Mononuclear cell (primary cell): Measurements from ENCODE around the genes SEH1L and CEP192.

DNA sequence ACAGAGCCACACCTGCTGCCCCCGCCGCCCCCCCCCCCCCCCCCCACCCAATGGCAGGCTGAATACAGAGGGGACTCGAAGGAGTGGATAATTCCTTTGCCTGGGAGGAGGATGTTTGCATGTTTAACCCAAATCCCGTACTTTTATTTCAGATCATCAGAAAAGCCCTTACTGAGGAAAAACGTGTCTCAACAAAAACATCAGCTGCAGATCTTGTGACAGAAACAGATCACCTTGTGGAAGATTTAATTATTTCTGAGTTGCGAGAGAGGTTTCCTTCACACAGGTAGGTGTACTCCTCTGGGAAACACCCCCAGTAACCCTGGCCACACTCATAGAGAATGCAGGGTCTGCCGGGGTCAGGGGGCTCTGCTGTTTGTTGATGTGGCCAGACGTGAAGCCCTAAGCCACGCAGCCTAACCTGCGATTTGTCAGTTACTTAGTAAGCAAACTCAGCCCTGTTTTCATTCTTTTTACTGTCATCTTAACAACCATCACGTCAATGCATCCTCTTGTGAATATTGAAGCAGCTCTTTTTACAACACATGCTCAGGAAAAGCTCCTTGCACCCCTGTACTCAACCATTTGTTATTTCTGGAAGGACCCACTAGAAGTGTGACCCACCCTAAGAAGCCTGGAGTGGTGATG lies 17.7 kb downstream of the IMPA2 start:
- RRBS = no CpG with 5 or more reads among the region's 11 CpGs

DNA sequence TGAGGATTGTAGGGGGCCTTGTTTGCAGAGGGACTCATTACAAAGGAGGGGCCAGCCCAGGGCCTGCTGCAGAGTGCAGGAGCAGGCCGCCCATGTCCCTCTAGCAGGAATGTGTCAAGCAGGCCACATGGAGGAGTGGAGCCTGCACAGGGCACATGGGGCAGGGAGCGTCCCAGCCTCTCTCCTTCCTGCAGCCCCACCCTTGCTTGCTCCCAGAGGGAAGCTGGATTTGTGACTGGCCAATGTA lies 27.5 kb downstream of the IMPA2 start:
- RRBS = no CpG with 5 or more reads among the region's 2 CpGs

DNA sequence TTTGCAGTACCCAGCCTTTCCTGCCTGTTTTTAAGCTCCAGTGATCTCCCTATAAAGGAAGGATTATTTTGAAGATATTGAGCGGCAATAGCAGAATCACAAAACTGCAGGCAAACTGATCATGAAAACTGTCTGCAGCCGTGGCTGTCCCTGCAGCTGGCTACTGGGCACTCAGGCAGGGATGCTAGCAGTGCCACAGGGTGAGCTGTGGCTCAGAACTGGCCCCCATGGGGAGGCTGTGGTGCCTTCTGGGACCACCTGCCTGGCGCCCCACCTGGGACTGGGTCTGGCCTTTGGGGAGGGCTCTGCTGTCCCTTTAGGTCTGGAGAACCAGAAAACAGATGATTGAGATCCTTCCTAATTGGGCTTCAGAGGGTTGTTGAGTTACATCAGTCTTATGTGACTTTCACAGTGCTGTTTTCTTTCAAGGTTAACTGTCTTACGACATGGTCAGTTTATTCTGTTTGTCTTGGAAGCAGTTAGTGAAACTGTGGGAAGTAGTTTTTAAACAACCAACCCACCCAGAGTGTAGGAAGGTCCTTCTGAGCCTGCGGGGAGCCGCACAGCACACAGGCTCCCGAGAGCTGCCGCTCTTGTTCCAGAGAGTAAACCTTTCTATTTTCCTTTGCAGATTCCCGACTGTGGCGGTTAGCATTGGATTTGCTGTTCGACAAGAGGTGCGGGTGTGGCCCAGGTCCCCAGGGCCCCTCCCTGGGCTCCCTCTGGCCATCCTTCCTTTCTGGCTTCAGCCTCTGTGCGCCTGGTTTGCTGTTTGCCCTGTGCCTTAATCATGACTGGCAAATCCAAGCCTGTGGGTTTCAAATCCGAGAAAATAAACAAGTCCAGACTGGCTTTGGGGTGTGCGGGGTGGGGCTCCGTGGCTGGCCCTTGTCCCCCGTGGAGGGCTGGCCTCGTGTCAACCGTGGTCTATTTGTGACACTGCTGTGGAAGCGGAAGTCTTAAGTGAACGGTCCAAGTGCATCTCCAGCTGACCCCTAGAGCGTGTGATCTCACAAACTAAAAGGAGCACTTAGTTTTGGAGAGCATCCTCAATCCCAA lies 30.6 kb downstream of the IMPA2 start:
- RRBS = no CpG with 5 or more reads among the region's 22 CpGs

DNA sequence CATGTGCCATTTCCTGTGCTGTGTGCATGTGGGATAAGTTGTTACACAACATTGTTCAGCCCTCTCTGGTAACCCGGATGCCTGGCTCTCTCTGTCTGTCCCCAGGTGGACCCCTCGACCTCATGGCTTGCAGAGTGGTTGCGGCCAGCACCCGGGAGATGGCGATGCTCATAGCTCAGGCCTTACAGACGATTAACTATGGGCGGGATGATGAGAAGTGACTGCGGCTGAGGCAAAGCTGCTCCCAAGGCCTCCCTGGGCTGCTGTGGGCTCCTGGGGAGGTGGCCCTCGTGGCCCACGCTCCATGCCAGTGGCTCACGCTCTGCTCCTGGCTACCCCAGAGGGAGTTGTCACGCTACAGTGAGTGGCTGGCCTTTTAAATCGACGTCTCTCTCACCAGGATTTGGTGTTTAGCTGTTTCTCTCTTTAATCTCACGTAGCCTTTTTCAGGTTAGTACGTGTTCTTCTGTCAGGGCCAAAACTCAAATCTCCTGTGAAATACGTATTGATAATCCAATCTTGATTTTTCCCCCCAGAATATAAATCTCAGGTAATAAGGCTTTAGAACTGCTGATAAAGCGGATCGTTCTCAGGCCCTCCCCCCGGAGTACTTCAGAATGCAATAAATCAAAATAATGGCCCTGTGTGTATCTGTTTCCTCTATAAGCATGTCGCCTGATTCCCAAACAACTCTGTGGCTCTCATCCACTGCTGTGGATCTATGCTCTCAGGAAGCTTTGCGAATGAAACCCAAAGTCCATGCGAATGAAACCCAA lies 49.1 kb downstream of the IMPA2 start:
- RRBS = 42% methylated on average over 3 of the region's 23 CpGs

DNA sequence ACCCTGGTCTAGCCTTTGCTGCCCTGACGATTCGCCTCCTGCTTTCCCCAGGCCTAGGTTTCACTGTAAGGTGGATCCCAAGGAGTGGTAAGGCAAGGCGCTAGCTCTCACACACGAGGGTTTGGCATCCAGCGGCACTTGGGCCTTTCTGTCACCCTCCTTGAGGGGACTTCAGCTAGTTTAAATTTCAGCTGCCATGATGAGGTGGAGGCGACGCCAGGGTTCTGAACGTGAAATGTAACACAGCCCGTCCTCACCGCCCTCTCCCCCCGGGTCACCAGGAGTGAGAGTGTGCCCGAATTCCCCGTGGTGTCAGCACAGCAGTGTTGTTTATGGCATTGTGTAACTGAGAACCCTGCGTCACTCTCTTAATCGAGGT lies 4.5 kb downstream of the CIDEA start:
- RRBS = no CpG with 5 or more reads among the region's 15 CpGs

GRCh38 chr18:12720323-12720866 lies 17.6 kb downstream of the PSMG2 start:
- RRBS = 100% methylated on average over 2 of the region's 7 CpGs

DNA sequence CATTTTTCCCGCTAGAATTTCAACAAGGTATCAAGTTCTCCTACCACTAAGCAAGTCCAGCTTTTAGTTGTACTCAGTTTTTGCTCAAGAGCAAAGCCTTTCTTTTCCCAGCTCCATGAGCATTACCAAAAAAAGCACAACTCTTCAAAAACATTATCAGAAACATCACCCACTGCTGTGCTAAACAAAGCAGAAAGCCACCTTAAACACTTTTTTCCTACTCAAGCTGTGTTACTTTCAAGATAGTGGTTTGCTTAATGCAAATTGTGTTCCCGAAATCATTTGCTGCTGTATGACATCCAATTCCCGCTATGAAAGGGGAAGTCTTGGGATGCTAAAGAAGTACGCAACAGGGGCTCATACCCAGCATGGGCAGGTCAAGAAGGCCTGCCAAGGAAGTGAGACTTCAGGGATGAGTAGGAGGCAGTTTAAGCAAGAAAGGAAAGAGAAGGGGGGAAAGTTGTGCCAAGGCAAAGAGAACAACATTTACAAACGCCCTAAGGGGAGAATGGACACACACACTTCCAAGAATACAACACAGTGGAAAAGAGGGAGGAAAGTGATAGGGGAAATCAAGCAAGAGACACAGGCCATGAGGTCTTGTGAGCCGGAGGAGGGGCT lies 4.2 kb downstream of the PTPN2 start:
- RRBS = no CpG with 5 or more reads among the region's 6 CpGs

DNA sequence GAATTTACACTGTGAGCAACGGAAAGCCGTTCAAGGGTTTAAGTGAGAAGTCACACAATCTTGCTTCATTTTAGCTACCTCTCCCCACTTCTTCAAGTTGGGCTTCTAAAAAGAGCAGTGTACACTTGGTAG lies 3.8 kb downstream of the PTPN2 start:
- RRBS = no CpG with 5 or more reads among the region's 2 CpGs

- RRBS = 2% methylated on average over 26 of the region's 99 CpGs
Measured at GRCh38 chr18:12883184-12884145, 572 bp downstream of the PTPN2 start.

DNA sequence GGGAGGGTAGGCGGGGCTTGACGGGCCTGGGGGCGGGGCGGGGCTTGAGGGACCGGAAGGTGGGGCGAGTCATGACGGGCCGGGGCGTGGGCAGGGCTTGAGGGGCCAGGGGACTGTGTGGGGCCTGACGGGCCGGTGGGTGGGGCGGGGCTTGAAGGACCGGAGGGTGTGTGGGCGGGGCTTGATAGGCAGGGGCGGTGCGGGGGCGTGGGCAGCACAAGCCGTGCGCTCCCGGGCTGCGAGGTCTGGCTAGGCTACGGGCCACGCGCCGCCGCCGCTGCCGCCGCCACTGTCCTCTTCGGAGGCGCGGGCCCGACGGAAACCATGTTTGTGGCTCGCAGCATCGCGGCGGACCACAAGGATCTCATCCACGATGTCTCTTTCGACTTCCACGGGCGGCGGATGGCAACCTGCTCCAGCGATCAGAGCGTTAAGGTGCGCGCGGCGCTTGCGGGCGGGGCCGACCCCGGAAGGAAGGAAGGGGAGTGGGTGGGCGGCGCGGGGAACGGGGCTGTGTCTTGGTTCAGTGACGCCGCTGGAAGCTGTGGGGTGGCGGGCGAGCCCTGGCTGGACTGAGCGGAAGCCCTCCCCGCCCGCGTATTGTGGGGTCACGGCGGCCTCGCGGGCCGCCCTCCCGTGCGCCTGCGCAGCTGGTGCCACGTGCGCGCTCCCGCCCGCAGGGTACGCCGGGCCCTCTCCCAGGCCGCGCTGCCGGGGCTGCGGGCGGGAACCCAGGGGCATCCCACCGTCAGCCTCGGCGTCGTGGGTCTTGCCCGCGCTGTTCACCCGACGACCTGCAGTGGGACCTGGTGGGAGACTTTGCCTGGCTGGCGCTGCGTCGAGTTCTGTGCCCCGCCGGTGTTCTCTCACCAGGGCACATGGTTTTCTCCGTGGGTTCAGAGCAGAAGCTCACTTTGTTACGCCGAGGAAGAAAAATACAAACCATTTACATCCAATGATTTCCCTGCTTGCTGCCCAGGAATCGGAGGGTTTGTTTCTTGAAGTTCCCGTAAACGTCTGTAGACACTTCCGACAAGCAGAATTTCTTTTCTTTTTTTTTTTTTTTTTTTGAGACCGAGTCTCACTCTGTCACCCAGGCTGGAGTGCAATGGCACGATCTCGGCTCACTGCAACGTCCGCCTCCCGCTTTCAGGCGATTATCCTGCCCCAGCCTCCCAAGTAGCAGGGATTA lies at the start of gene SEH1L:
TSS of gene SEH1L (plus strand) at position 214 of the 1,192 bp plus-strand sequence.
- RRBS = 2% methylated on average over 16 of the region's 112 CpGs

DNA sequence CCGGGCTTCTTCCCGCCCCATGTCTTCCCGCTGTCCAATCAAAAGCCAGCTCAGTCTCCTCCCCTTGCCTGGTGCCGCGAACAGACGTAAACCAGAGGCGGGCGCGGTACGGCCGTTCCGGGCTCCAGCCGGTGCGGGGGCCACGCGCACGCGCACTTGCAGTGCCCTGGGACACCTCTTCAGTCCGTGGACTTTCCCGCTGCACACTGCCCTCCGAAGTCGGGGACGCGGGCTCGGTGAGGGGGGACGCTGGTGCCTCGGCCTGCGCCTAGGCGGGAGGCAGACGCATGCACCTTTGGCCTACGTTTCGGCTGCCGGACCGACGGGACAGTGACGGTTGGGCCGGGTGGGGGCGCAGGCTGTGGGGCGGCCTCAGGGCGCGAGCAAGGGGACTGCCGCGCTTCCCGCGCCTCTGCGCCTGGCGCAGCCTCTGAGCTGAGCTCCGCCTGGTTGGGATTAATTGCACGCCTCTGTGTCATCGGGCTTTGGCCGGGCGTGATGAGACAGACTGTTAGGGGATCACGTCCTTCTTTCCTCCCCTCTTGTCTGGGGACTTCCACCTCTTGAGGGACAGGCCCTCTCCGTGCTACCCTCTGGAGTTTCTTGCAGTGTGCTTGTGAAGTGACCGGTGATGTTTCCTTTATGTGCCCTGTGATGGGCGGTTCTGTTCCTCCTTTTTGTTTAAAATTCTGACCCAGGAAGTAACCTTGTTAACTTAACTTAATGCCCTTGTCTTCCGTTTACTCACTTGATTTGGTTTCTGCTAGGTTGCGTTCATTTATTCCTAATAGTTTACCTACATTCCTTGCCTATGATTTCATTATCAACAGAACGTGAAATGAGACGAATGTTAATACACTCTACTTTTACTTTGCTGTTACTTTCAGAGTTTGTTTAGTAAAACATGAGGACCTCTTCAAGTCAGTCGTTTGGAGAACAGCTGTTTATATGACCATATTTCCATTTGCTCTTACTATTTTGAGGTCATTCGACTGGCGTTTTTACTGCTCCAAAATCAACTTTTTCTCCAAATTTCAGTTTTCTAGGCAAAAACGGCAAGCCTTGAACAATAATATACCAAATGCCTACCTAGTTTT lies at the start of gene CEP192:
TSS of gene CEP192 (plus strand) at position 161 of the 1,097 bp plus-strand sequence.
- RRBS = 1% methylated on average over 13 of the region's 64 CpGs

GRCh38 chr18:13175933-13176379 lies 42.6 kb upstream of the LDLRAD4 start:
- RRBS = no CpG with 5 or more reads among the region's 4 CpGs

- RRBS = no CpG with 5 or more reads among the region's 7 CpGs
Measured at GRCh38 chr18:13179509-13180002, 39.0 kb upstream of the LDLRAD4 start.

- RRBS = 100% methylated on average over 1 of the region's 7 CpGs
Measured at GRCh38 chr18:13221949-13222415, 3.4 kb downstream of the LDLRAD4 start.

DNA sequence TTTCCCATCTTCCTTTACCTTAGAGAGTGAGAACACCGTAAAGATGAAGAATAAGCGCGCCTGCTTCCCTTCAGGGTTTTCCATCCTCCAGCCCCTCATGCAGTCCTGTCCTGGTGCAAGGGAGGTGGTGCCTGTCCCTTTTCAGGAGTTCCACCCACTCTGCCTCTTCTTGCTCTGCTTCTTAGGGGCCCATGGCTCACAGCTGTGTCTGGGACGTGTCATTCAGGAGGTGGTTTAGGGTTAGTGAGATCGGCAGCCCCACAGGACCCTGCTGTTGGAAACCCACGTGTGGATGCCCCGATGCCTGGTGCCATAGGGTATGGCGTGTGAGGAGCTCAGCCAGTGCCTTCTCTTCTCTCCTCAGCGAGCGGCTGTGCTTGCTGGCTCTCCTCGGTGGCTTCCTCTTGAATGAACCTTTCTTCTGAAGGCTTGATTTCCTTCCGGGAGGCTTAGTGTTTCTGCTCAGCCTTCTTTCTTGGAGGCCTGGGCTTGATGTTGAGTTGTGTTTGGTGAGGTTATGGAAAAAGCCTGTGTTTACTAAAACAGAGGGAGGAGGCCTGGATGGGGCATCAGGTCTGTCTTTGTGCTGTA lies 55.2 kb downstream of the LDLRAD4 start:
- RRBS = no CpG with 5 or more reads among the region's 12 CpGs

- RRBS = no CpG with 5 or more reads among the region's 35 CpGs
Measured at GRCh38 chr18:13451971-13453396, 233.9 kb downstream of the LDLRAD4 start.

- RRBS = no CpG with 5 or more reads among the region's 8 CpGs
Measured at GRCh38 chr18:13454450-13454969, 235.9 kb downstream of the LDLRAD4 start.

GRCh38 chr18:13487572-13488071 lies 238.7 kb downstream of the FAM210A start:
- RRBS = no CpG with 5 or more reads among the region's 4 CpGs

GRCh38 chr18:13542100-13542448 lies 184.3 kb downstream of the FAM210A start:
- RRBS = no CpG with 5 or more reads among the region's 7 CpGs

DNA sequence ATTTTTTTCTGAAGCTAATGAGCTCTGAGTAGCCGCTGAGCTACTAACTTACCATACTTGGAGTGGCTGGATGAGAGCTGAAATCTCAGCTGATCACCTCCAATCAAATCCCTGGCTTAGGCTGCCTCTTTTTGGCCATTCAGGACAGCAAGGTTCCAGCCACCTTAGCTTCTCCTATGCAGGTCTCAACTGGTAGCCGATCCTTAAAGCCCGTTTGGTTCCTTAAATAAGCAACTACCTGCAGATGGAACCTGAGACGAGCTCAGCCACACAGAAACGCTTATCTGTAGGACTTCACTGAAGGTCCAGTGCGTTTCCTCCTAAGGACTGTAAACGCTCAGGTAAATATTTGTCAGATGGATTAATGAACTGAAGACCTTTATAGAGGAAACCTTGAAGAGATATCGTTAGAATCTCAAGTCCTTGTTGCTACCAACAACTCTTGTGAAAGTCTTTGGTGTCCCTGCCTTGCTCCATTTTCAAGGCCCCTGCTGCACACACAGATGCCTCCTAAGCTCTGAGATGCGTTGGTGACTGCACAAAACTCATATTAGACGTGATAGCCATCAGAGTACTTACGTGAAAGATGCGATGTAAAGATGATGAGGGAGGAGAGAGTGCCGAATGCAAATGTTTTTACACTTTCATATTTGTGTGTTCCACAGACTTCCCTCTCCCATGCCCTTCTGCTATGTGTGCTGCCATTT lies 117.7 kb downstream of the FAM210A start:
- RRBS = no CpG with 5 or more reads among the region's 13 CpGs